ENCODE measurements around the genes DOK1 and REG1B.

DNA sequence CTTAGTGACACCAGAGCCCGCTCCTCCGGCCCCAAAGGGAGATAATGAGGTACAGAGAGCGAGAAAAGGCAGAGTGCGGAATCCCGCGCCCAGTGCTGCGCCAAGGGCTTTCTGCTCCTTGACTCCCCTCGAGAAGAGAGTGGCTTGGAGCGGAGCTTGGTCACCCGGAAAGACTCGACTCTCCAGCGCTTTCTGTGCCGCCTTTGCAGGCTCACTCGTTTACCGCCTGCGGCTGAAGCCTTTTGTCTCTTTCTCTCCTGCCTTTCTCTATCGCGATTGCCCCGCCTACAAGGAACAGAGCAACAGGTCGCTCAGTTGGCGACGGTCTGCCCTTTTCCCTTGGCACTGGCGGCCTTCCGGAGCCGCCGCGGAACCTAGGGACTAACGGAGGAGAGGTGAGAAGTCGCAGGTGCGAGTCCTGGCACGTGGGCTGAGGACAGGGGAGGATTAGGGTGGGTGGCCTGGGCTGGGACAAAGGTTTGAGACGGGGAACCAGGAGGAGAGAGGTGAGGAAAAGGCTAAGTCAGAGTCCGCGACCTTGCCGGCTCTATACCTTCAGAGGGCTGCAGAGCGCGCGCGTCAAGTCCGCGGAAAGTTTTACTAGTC is 520 bp downstream of the LBX2 start:
- PRO-cap = no peak
- RRBS, 2 experiments = no CpG with 5 or more reads among the region's 41 CpGs

DNA sequence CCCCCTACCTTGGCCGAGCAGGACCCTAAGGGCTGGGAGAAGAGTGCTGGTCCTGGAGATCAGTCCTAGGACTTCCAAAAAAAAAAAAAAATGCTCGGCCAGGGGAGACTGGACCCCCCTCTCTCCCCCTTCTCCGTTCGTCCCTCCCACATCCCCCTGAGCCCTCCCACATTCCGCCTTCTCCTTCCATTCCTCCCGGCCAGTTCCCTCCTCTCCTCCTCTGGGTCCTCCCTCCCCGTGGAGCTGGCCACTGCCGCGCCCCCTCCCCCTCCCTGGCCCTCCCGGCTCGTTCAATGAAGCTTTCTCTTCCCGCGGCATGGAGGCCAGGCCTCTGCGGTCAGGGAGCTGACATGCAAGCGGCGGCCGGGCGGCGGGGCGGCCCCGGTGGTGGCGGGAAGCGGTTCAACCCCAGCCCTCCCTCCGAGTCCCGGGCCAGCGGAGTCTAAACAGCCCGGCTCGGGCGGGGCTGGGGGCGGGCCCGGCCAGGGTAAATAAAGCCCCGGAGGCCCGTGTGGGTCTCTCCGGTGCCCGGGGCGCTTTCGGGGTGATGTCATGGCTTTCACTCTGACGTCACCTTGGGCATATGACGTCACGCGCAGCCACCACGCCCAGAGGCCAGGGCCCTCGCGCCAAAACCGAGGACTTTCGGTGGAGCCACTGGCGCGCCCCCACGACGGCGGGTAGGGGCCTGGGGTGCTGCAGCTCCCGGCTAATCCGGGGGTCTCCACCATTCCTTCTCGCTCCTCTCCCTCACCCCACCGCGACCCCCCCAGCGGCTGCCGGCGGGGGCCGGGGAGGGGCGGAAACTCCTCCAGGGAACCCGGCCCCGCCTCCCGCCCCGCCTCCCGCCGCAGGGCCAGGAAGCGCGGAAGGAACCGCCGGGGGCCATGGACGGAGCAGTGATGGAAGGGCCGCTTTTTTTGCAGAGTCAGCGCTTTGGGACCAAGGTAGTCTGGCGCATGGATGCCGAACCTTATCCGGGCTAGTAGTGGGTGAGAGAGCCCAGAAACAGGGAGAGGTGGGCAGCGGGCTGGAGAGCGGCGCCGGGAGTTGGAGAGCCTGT is at the start of gene DOK1:
Gene DOK1 (plus strand): TSS at position 853 of the 1,063 bp plus-strand sequence.
- PRO-cap = bidirectional peak, plus-strand start at position 189 of the sequence, minus-strand start outside the sequence; bidirectional peak, plus-strand start at position 293 of the sequence, minus-strand start at position 210 of the sequence; bidirectional peak, plus-strand start at position 871 of the sequence, minus-strand start at position 747 of the sequence
- RRBS, 2 experiments = 6 to 11% methylated on average over 41 of the region's 81 CpGs

GRCh38 chr2:74573800-74574232 is 19.3 kb downstream of the DOK1 start:
- PRO-cap = no peak
- RRBS, 2 experiments = no CpG with 5 or more reads among the region's 5 CpGs

DNA sequence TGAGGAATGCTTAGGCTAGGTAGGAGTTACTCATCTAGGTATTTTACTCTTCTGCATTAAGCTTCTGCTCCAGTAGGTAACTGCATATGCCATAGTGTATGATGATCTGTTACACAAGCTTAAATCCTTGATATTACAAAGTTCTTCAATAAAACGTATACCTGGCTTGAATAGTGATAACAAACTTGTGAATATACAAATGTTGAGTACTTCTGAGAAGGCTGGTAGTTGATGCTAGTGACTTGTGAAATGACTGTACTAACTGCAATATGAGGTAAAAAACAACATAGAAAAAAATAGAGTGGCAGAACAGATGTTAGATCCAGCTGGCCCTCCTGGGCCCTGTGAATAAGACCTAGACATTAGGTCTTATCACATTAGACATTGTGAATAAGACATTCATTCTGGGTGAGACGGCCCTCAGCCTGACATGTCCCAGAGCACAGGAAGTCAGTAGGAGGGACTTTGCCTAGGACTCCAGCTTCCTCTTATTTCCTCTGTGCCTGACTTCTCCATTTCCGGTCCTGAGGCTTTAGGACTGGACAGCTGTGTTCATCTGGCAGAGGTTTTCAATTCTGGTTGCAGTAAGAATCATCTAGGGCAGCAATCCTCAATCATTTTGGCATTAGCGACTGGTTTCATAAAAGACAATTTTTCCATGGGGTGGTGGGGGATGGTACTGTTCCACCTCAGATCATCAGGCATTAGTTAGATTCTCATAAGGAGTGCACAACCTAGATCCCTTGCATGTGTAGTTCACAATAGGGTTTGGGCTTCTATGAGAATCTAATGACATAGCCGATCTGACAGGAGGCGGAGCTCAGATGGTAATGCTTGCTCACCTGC is 23.0 kb downstream of the DOK1 start:
- PRO-cap = no peak
- RRBS, 2 experiments = no CpG with 5 or more reads among the region's 6 CpGs

DNA sequence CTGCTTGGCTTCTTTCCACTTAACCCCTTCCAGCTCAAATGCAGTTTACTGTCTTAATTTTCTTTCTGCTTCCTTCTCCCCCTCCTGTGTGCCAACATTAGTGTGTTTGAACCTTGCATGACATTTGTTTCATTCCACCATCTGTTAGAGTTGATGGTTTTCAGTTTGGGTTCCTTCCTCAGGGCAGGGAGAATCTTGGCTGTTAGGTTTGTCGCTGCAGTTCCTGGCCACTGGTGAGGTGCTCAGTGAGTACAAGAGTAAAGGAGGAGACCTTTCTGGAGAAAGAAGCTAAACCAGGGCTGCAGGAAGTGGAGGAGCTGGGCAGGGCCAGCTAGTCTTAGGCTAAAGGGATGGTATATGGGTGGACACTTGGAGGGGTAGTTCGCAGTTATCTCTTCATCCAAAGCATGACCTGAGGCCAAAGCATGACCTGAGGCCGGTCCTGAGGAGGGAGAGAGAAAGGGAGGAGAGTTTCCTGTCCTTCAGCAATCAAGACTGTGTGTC is 4.1 kb downstream of the HK2 start:
- PRO-cap = no peak
- RRBS, 2 experiments = no CpG with 5 or more reads among the region's 3 CpGs

DNA sequence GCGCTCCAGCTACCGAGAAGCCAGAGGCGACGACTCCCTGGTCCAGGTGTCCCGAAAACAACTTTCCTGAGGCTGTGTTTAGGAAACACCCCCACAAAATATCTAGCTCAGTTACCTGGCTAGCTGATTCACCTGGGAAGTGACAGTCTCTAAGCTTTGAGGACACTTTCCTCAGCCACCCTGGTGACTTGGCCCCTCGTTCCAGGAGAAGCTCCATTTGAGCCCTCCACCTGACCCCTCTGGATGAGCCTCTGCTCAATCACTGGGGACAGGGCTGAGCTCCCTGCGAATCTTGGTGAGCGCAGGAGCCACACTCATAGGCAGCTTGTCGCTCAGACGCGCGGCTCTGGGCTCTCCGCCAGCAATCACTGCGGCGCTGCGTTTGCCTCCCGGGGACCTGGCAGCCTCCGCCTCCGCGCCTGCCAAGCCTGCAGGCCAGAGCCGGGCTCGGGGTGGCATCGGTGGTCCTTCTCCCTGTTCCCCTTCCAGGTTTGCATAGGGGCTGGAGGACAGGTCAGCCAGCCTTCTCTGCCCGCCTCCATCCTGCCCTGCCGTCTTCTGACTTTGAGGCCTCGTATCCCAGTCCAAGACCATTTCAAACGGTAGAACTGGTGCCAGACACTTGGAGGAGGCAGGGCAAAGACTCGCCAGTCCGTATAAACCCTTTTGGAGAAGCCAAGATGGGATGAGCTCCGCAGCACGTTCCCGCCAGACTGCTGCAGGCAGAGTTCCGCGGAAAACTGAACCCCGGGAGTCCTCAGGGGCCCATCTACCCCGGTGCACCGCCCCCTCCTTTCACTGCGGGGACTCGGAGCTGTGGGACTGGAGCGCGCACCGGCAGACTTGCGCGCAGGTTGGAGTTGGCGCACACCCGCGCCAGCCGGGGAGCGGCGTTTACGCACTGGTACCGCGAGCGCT is 912 bp upstream of the TACR1 start:
- PRO-cap = no peak
- RRBS, 2 experiments = 2% methylated on average over 24 of the region's 54 CpGs

DNA sequence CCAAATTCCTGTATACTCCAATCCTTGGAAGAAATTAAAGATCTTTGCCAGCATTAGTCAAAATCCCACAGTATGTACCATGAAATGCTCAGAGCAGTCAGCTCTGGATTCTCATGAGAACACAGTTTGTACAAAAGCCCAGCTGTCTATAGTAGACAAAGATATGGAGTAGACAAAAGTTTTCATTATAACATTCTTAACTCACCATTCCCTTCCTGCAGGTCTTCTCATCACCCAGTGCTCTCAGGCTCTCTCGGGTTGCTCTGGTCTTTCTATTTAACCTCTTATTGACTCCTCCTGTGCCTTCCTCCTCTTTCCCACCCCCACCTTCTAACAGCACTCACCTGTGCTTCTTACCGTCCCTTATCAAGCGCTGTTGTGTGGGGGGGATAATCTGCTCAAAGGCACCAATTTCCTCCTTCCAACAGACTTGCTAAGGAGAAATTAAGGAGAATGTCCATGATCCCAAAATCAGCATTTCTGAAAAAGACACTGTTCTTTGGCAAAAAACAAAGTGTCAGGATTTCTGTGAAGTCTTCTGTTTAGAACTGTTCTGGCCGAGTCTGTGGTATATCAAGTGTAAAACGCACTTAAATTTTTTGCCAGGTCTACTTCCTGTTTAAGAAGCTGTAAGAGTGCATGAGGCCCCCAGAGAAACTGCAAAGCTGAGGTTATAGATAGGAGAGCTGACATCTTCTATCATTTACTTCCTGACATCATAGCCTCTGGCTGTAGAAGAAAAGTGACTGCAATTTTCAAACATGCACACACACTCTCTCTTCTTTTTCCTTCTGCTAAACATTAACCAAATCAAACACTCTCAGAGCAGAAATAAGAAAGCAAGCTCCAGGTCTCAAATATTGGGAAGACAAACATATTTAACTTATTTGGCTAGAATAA is 144.0 kb downstream of the EVA1A start:
- PRO-cap = no peak
- RRBS, 2 experiments = no CpG with 5 or more reads among the region's 5 CpGs

DNA sequence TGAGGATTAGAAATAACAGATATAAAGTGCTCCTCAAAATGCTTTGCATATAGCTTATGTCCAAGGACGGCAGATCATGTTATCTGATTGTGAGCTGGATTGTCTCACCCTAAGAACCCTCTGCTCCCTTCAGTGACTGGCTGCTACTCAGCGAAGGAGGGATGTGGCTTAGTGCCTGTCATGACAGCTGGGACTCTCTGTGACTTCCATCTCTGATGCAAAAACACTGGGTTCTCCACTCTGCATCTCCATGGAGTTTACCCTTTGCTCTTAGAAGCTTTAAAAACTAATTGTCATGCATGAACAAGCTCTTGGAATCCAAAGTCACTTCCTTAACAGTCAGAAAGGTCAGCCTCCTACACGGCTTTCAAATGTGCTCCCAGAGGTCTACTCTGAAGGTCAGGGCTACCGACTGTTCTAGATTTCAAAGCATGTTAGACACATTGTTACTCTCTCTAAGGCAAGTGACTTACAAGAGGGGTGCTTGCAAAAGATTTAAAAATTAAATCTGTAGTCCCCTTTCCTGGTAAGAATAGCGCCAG is 38.3 kb upstream of the MRPL19 start:
- PRO-cap = no peak
- RRBS, 2 experiments = no CpG with 5 or more reads among the region's 5 CpGs

DNA sequence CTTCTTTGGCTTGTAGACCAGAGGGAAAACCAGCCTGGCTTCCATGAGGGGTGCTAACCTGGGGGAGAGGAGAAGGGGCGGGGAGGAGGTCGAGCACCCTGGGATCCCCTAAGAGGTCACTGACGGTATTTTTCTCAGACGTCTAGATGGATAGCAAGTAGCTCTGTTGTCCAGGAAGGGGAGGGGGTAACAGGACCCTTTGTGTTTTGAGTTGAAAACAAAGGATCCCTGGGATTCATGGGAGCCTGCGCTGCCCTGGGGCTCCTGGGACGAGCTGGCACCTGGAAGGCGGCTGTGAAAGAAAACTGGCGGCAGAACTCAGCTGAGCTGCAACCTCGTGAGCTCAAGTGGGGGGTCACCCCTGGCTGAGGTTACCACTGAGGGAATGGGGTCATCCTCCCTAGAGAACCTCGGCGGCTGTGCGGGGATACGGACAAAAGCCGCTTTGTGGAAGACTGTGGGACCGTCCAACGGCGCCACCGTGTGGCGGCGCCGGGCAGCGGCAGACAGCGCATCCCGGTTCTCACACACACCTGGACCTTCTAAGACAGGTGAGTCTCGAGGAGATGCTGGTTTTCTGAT is 37.7 kb upstream of the MRPL19 start:
- PRO-cap = bidirectional peak, plus-strand start at position 432 of the sequence, minus-strand start at position 421 of the sequence
- RRBS, 2 experiments = no CpG with 5 or more reads among the region's 25 CpGs

GRCh38 chr2:76579571-76579961 is 868.9 kb upstream of the GCFC2 start:
- PRO-cap = no peak
- RRBS, 2 experiments = no CpG with 5 or more reads among the region's 2 CpGs

- PRO-cap = no peak
- RRBS, 2 experiments = no CpG with 5 or more reads among the region's 4 CpGs
Measured at GRCh38 chr2:78915832-78916266, 109.7 kb upstream of the REG3G start.

DNA sequence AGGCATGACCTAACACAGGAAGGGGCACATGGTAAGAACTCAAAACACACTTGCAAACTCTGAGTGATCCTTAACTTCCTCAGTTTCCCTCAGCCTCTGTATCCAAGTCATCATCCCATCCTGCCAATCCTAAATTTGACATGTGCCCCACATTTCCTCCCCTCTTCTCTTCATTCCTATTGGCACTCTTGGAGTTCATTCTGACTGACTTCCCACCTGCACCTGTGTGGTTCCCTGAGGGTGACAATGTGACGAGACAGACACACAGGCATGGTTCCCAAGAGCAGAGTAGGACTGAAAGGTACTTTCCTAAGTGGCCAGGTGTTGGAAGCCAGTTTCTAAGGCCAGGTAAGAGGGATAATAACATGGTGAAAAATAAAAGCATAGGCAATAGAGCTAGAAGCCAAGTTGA is 24.3 kb upstream of the REG3G start:
- PRO-cap = no peak
- RRBS, 2 experiments = no CpG with 5 or more reads among the region's 1 CpG

DNA sequence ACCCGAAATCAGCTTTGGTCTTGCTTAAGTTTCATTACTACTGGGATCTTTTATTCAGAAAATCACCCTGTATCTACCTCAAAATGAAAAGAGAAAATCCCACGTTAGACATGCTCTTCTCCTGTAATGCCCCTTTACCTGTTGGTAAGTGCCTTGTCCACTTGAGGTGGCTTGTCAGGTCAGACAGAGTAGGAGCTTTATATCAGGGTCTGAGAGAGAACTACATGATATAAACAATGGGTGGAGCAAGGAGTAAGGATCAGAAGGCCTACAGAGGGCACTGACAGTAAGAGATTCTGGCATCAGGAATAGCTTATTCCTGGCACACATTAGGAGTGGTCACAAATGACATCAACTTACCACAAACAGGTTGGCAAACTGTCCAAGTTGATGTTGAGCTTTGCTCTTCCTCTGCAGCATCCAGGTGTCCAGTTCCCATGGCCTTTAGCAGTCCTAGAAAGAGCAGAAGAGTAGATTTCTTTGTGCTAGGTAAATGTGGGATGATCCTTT is at the start of gene REG1B:
Gene REG1B (minus strand): TSS at position 173 of the 510 bp plus-strand sequence.
- PRO-cap = no peak
- RRBS, 2 experiments = no CpG with 5 or more reads among the region's 2 CpGs

DNA sequence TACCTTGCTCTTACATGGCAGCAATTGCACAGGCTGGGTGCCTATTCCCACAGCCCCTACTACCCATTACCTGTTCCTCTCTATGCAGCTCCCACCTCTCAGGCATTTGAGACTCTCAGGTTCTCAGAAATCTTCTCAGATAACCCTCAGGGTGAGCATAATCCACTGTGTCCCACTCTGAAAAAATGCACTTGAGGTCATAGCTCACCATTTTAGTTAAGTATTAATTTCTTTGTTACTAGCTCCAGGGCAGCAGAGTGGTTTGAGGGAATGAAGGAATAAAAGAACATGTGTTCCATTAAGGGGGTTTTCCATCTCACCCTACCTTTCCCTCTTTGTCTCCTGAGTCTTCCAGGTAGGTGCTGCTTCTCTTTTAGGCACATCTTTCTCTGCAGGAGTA is 111.0 kb upstream of the REG3A start:
- PRO-cap = no peak

DNA sequence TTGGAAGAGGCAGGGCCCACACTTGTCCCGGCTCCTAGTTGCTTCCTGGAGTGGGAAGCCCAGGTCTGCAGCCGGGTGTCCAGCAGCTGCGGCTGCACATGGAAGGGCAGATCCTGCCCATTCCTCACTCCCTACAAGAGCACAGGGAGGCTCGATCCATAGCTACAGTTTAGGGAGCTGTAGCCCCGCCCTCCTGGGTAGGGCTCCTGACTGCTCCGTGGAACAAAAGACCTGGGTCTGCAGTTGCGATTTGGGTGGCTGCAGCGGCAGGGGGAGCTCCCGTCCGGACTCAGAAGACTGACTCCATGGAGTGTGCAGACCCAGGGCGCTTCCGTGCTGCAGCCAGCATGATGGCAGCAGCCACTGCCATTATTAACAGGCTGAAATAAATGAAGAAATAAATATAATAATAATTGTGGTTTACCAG is 157.3 kb downstream of the CTNNA2 start:
- PRO-cap = no peak
- RRBS, 2 experiments = 57 to 95% methylated on average over 1 of the region's 12 CpGs

GRCh38 chr2:80293068-80293586 is 11.4 kb downstream of the LRRTM1 start:
- PRO-cap = no peak

DNA sequence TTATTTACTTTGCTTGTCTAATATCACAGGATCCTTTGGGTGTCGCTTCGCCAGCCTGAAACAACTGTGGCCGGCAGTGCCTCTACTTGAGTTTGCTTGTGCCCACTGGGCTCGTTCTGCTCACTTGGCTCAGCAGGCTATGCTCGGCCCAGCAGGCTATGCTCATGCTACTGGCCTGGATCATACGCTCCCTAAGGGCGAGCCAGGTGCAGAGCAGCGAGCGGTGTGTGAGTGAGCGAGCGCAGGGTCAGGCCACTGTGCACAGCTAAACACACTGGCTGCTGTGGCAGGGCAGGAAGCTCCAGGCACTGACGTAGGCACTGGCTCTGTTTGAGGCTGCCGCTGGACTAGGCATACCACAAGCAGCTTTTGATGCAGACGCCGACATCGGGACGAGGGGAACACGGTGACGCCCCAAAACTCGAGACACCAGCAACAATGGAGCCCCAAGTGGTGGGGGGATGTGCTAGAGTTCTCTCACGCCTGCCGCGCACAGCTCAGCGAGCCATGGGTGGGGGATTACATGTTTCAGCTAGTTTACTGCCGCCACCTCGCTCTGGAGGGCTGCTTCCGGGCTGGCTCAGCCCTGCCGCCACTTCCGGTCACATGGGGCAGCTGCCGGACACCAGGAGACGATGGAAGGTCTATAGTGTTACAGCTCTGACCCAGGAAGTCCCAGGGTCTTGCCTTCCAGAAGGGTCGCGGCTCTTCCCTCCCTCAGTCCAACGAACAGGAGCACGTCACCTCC is 1176.7 kb upstream of the LRRTM1 start:
- PRO-cap = no peak
- RRBS, 2 experiments = no CpG with 5 or more reads among the region's 35 CpGs

- PRO-cap = no peak
- RRBS, 2 experiments = no CpG with 5 or more reads among the region's 8 CpGs
Measured at GRCh38 chr2:85163375-85163879, 30.2 kb downstream of the TCF7L1 start.

GRCh38 chr2:85258860-85260261 is 68.4 kb downstream of the TGOLN2 start:
- PRO-cap = no peak
- RRBS, 2 experiments = no CpG with 5 or more reads among the region's 22 CpGs

- PRO-cap = no peak
- RRBS, 2 experiments = no CpG with 5 or more reads among the region's 14 CpGs
Measured at GRCh38 chr2:85288001-85288823, 39.6 kb downstream of the TGOLN2 start.

Measured in HEK293 (cell line).